Metastatic Liver Carcinoma in the Adrenal Gland (tissue), 2 donors: Measurements from ENCODE around the genes GFY, ALDH16A1, RPL13A, SCAF1 and CPT1C.

DNA sequence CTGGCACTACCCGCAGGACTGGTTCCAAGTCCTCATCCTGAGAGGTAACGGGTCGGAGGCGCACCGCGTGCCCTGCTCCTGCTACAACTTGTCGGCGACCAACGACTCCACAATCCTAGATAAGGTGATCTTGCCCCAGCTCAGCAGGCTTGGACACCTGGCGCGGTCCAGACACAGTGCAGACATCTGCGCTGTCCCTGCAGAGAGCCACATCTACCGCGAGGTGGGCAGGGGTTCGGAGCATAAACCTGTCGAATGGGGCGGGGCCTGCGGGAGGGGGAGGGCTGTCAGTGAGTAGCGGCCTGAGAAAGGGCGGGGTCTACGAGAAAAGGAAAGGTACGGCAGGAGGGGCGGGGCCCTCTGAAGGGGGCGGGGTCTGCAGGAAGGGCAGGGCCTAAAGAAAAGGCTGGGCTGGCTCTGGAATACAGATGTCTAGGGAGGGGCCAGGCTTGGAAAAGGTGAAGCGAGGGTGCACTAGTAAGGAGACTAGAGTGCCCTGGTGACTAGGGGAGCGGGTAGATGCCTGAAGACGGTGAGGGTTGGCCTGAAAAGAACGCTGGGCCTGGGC lies 3.6 kb downstream of the CD37 start:
- PRO-cap, 2 experiments: peak in 2 of 2 experiments; most common plus-strand start position 427 of the sequence (in 2)

- PRO-cap, 2 experiments: no peak in any of the 2 experiments
These were observed 10.0 kb downstream of the PTH2 start for GRCh38 chr19:49413176-49413790.

- PRO-cap, 2 experiments: no peak in any of the 2 experiments
These were observed at the start of gene GFY for GRCh38 chr19:49425255-49425651. Gene GFY, plus strand, starts transcription at chr19:49425388.

GRCh38 chr19:49431412-49431907 lies 6.3 kb downstream of the GFY start:
- PRO-cap, 2 experiments: no peak in any of the 2 experiments

GRCh38 chr19:49452834-49453756 lies at the start of gene ALDH16A1:
Gene ALDH16A1, plus strand, starts transcription at chr19:49453225.
- PRO-cap, 2 experiments: peak in 2 of 2 experiments; most common plus-strand start chr19:49453612 (in 2); most common minus-strand start chr19:49453101 (in 2)

GRCh38 chr19:49453757-49454474 lies 891 bp downstream of the ALDH16A1 start:
- PRO-cap, 2 experiments: no peak in any of the 2 experiments

DNA sequence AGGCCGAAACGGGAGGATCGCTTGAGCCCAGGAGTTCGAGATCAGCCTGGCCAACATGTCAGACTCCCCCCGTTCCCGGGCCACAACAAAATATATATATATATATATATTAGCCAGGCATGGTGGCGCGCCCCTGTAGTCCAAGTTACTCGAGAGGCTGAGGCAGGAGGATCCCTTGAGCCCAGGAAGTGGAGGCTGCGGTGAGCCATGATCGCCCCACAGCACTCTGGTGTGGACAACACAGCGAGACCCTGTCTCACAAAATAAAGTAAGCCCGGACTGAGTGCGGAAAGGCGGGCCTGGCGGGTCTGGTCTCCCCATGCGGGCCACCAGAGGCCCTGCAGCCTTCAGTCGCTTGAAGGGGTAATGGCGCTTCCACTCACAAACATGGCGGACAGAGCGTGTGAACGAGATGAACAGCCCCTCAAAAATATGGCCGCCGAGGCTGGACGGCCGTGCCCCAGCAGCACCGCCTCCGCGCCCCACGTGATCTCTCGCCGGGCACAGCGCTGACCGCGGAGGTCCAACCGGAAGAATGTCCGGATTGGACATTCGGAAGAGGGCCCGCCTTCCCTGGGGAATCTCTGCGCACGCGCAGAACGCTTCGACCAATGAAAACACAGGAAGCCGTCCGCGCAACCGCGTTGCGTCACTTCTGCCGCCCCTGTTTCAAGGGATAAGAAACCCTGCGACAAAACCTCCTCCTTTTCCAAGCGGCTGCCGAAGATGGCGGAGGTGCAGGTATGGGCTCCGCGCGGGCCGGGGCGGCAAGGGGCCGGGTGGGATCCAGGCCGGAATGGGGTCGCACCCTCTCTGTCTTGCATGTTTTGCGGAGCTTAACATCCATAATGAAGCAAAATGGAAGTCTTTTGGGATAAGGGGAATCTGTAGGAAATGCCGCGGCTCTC lies at the start of gene RPL13A:
Gene RPL13A (plus strand): TSS at position 705 of the 908 bp plus-strand sequence.
- PRO-cap, 2 experiments: peak in 2 of 2 experiments; most common plus-strand start position 705 of the sequence (in 2); most common minus-strand start position 496 of the sequence (in 2)

- PRO-cap, 2 experiments: peak in 1 of 2 experiments; most common plus-strand start chr19:49489967 (in 1)
These were observed 2.2 kb downstream of the RPL13A start for GRCh38 chr19:49489438-49490130.

DNA sequence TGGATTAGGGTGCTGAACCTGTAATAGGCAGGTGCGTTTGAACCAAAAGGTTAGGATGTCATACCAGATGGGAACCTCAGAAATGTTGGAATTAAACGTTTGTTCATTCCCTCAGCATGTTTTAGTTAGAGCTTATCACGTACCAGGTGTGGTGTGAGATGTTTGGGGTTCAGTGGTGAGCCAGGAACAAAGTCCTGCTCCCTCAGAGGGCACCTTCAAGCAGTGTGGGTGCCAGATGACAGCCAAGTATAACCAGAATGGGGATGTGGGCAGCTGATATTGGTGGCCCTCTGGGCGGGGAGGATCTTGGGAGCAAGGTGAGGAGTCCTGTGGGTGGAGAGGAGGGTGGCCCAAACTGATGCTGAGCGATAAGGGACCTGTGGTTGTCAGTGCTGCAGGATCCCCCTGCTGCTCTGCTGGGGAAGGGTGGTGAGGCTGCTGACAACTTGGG lies 2.6 kb downstream of the RPS11 start:
- PRO-cap, 2 experiments: no peak in any of the 2 experiments

DNA sequence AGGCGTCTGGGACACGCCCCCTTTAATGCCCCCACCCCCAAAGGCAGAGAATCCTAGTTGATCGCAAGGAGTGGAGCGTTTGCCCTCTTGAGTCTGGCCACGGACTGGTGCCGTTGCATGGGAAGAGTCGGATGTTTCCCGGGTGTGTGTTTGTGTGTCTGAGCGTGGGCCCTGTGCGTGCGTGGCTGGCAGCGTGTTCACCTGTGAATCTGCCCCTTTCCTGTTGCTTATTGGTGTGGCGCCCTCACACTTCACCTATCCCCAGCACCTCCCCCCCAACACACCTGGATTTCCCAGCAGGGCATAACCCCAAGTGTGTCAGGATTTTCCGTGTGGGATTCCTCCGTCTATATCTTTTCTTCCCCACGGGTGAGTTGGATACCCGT lies 1.3 kb downstream of the PRR12 start:
- PRO-cap, 2 experiments: no peak in any of the 2 experiments

DNA sequence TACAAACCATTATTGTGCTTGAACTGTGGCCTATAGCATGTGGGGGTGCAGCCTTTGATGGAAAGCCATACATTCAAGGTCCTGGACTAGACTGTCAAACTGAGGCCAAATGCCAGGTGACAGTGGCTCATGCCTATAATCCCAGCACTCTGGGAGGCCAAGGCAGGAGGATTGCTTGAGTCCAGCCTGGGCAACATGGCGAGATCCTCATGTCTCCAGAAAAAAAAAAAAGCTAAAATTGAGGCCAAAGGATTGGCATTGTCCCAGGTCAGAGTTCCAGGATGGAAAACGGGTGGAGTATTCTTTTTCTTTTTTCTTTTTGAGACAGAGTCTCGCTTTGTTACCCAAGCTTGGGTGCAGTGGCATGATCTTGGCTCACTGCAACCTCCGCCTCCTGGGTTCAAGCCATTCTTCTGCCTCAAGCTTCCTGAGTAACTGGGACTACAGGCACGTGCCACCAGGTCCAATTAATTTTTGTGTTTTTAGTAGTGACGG lies 10.6 kb downstream of the RRAS start:
- PRO-cap, 2 experiments: no peak in any of the 2 experiments

GRCh38 chr19:49641514-49642406 lies at the start of gene SCAF1:
Gene SCAF1, plus strand, starts transcription at chr19:49642209.
- PRO-cap, 2 experiments: peak in 2 of 2 experiments; most common plus-strand start chr19:49642233 (in 2); most common minus-strand start chr19:49641852 (in 2)

GRCh38 chr19:49650866-49651601 lies 9.0 kb downstream of the SCAF1 start:
- PRO-cap, 2 experiments: no peak in any of the 2 experiments

DNA sequence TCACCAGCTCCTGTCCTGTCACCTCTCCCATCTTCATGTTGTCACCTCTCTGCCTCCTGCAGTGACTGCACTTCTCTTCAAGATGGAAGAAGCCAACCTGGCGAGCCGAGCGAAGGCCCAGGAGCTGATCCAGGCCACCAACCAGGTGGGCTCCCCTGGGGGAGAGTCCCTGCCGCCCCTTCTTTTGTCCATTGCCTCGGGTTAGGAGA lies 11.5 kb downstream of the IRF3 start:
- PRO-cap, 2 experiments: no peak in any of the 2 experiments

- PRO-cap, 2 experiments: no peak in any of the 2 experiments
These were observed 4.9 kb upstream of the PRMT1 start for GRCh38 chr19:49672001-49672713.

DNA sequence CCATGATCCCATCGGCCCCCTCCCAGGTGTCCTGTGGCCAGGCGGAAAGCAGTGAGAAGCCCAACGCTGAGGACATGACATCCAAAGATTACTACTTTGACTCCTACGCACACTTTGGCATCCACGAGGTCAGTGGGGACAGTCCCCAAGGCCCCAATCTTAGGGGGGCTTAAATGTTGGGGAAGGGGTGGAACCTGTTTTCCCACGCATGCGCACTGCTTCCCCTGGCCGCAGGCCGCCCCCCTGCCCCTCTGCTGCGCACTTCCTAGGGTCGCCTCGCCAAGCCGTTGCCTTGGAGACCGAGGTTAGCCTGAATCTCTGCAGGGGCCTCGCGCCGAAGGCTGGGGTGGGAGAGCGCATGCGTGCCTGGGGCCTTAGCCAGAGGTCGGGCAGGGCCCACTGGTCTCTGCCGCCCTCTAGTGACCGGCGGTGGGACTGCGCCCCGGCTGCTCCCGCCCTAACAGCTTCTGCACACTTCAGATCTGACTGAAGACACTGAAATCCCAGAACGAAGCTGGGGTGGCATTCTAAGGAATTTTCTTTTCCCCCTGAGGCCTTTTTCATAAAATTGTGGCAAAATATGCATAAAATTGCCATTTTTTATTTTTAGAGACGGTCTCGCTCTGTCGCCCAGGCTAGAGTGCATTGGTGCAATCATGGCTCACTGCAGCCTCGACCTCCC lies 3.5 kb downstream of the PRMT1 start:
- PRO-cap, 2 experiments: no peak in any of the 2 experiments

GRCh38 chr19:49690848-49691742 lies at the start of gene CPT1C:
Gene CPT1C, plus strand, starts transcription at chr19:49691116.
- PRO-cap, 2 experiments: peak in 1 of 2 experiments; most common minus-strand start chr19:49690978 (in 1)

DNA sequence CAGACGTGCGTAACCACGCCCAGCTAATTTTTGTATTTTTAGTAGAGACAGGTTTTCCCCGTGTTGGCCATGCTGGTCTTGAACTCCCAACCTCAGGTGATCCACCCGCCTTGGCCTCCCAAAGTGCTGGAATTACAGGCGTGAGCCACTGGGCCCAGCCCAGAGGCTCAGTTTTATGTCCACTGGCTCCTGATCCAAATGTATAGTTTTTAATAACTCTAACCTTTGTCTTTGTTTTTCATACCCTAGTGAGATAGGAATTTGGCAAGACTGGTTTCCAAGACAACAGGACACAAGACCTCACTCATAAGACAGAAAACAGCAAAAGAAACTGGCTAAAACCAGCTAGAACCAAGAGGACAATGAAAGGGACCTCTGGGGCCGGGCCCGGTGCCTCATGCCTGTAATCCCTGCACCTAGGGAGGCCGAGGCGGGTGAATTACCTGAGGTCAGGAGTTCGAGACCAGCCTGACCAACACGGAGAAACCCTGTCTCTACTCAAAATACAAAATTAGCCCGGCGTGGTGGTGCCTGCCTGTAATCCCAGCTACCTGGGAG lies 27.6 kb downstream of the CPT1C start:
- PRO-cap, 2 experiments: no peak in any of the 2 experiments

DNA sequence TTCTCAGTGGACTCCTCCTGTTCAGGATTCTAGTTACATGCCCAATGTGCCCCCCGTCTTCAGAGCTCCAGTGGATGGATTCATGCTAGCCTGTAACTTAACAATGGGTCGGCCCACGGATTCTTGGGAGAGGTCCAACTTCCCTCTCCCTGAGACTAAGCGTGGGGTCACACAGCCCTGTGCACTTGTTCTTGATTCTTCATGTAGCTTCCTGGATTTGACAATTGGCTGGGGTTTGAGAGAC lies 246 bp upstream of the TSKS start:
- PRO-cap, 2 experiments: no peak in any of the 2 experiments

DNA sequence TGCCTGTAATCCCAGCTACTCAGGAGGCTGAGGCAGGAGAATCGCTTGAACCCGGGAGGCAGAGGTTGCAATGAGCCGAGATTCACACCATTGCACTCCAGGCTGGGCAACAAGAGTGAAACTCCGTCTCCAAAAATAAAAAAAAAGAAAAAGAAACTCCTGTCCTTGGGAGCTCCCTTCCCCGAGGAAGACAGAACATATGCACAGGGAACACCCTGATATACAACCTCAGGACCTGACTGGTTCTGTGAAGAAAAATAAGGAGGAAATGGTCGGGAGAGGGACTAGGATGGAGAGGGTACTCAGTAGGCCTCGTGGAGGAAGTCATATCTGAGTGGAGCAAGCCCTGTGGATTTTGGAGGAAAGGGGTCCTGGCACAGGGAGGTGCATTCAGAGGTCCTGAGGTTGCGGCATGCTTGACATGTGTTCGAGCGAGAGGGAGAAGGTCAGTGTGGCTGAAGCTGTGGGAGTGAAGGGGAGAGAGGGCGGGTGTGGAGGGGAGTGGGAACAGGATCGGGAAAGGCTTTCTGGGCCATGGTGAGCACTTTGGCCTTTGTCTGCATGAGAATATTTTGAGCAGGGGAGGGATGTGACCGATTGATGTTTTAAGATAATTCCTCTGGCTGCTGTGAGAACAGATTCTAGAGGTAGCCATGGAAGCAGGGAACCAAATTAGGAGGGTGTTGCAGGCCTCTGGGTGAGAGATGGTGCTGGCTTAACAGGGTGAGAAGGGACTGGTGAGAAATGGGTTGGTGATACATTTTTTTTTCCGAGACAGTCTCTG lies 2.5 kb downstream of the AP2A1 start:
- PRO-cap, 2 experiments: no peak in any of the 2 experiments